ENCODE data around the genes TRPC4AP, EIF6 and FAM83C.

GRCh38 chr20:34583381-34583996 lies 25.0 kb downstream of the MAP1LC3A start:
- PRO-cap, result no peak

DNA sequence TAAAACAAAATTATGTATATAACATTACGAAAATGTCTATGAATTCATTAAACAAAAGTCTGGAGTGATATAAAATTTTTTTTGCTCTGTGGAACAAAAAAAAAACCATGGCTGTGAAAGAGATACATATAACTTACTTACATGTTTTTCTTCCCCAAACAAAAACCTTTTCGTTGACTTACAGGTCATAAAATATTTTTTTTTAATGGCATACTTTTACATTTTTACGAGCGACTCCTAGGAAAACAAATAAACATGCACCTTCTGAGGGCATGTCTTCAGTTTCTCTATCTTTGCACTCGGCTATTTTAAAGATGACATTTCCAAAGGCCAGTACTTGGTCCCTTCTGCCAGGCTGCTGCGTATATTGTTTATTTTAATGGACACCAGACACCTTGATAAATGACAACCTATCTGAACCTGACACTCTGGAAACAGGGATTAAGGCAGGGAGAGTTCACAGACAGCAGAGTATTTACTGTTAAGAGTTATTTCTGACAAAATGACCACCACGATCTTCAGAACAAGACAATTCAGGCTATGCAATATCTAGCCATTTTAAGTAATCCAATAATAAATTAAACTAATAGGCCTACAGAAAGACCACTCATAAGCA lies 49.4 kb downstream of the PIGU start:
- PRO-cap, result no peak

DNA sequence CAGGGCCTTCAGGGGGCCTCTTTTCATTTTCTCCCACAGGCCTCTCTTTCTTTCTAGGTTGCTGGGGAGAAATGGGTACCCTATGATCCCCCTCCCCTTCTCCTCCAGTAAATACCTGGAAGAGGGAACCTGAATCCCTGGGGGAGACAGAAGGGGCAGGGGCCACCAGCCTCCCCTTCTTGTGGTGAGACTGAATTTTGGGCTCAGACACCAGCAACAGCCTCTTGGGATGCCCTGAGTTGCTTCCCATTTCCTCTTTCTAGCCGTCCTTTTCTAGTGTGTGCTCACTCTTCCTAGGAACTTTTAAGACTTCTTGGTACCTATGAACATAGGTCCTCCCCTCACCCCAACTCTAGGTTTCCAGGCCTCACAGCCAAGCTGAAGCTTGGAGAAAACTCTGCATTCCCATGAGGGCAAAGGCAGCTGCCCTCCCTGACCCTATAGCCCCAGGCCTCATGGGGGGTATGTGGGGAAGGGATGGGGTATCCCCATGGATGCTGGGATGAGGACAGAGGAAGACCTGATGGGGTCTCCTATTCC lies 7.5 kb downstream of the TP53INP2 start:
- PRO-cap, result no peak

- PRO-cap, result no peak
These were observed 8.4 kb downstream of the TP53INP2 start for GRCh38 chr20:34712219-34713174.

DNA sequence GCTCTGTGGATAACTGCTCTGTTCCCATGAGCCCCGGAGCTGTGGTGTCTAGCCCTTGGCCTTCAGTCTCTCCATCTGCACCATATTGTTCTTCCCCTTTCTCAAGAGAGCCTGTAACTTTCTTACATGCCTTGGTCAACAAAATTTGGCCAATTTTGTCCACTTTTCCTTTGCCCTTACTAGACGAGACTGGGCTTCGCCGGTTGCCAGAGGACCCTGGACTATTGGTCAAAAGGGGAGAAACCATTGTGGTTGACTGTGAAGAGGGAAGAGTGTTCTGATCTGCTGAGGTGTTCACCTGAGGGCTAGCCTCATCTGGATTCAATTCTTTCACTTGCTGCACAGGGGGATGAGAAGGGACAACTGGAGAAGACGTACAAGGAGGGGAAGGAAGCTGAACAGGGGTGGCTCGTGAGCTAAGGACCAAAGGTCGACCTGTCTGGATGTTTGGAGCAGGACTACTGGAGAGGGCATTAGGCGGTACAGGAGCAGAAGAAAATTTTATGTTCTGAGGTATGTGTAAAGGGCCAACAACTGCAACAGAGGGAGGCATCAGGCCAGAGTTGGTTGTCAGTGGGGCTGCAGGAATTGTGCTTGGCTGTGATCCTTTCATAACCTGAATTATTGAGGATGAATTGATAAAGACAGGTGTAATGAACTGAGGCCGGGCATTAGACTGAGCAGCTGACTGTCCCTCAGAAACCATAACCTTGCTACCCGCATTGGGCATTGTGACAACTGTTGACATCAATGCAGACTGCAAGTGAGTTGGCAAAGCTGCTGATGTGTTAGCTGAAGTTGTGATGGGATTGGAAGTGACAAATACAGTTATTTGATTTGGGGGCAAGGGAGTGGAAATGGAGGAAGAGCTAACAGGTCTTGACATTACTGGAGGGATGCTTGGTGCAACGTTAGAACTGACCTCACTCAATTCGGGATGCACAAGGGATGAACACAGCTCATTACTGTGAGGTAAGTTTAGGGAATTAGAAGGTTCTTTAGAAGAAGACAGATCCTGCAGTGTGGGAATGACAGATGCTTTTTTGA lies 36.8 kb downstream of the TP53INP2 start:
- PRO-cap, result no peak

GRCh38 chr20:35002384-35003476 lies 47.1 kb downstream of the MYH7B start:
- PRO-cap, result no peak

DNA sequence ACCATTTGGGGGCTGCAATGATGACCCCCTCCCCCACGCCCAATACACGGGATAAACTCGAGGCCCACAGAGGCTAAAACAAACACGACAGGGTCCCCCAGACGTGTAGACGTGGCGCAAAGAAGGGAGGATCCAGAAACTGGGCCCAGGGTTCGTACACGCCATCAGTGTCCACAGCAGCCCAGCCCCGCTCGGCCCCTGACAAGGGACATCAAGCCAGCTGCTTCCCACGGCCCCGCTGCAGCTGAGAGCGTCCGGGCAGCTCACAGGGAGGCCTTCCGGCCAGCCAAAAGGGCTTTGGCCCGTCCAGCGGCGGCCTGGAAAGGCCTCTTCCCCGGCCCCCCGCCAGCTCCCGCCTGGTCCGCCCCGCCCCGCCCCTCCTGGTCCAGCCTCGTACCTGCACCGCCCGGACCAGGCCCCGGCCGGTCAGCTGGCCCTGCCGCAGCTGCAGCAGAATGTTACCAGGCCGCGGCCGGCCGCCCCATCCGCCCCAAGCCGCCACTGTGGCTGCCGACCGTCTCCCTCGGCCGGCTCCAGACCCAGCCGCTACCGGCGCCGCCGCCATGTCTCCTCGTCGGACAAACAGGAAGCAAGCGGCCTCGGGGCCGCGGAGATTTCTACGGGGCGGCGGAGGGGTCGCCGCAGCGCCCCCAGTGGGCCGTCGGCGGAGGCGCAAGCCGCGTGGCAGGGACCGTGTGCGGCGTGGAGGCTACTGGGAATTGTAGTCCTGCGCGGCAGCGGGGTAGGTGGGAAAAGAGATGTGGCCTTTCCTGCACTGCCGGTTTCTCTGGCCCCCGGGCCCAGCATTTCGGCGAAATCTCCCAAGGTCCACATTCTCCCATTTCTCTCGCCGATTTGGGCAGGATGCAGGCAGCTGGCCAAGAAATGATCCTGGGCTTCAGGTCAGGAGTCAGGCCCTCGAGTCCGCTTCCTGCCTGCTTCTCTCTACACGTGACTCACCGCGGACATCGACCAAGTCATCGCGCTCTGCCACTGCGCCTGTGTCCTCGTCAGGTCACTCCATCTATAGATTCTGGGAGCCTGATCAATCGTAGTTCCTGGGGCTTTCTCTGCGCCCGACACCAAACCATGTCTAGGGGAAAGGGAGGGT lies at the start of gene TRPC4AP:
TRPC4AP (minus strand) TSS at position 591 of the 1,111 bp plus-strand sequence.
- PRO-cap, result unidirectional peak, minus-strand start at position 358 of the sequence; unidirectional peak, minus-strand start at position 573 of the sequence

DNA sequence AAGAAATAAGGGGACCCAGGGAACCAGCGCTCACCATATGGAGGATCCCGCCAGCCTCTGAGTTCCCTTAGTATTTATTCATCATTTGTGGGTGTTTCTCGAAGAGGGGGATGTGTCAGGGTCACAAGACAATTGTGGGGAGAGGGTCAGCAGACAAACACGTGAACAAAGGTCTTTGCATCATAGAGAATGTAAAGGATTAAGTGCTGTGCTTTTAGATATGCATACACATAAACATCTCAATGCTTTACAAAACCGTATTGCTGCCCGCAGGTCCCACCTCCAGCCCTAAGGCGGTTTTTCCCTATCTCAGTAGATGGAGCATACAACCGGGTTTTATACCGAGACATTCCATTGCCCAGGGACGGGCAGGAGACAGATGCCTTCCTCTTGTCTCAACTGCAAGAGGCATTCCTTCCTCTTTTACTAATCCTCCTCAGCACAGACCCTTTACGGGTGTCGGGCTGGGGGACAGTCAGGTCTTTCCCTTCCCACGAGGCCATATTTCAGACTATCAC lies 15.6 kb downstream of the MMP24OS start:
- PRO-cap, result no peak

- PRO-cap, result no peak
These were observed 924 bp upstream of the MMP24OS start for GRCh38 chr20:35278832-35279259.

GRCh38 chr20:35283423-35284109 lies 1.0 kb downstream of the EIF6 start:
- PRO-cap, result no peak

GRCh38 chr20:35284110-35285145 lies at the start of gene EIF6:
EIF6 (minus strand) TSS chr20:35284772.
- PRO-cap, result bidirectional peak, plus-strand start at chr20:35284848, minus-strand start at chr20:35284772

GRCh38 chr20:35292267-35292684 lies at the start of gene FAM83C:
FAM83C (minus strand) TSS chr20:35292425.
- PRO-cap, result no peak

DNA sequence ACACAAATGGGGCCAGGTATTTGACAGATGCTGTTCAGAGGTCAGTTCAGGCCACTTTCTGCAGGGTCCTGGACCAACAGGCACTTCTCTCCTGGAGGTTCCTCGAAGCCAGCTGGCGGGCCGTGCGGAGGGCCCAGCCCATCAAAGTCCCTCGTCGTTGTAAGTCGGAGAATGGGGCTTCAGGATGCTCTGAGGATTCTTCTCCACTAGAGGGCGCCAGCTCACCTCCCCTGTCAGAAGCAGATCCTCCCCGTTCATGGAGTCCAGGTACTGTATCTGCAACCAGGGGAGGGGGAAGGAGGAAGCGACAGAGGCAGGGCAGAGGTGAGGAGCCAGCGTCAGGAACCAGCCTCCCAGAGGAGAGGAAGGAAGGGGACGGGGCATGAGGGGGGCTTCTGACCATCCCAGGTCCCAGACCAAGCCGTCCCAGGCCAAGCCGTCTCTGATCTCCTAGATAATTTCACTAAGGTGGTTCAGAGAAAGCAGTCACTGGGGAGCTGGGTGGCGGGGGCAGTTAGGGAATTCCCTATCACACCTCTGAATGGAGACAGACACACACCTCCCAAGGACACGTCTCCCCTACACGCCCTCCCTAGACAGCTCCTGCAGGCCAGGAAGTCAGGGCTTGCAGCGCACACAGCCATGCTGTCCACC lies 11.7 kb upstream of the FAM83C start:
- PRO-cap, result no peak

- PRO-cap, result no peak
These were observed 14.9 kb upstream of the FAM83C start for GRCh38 chr20:35306910-35307702.

DNA sequence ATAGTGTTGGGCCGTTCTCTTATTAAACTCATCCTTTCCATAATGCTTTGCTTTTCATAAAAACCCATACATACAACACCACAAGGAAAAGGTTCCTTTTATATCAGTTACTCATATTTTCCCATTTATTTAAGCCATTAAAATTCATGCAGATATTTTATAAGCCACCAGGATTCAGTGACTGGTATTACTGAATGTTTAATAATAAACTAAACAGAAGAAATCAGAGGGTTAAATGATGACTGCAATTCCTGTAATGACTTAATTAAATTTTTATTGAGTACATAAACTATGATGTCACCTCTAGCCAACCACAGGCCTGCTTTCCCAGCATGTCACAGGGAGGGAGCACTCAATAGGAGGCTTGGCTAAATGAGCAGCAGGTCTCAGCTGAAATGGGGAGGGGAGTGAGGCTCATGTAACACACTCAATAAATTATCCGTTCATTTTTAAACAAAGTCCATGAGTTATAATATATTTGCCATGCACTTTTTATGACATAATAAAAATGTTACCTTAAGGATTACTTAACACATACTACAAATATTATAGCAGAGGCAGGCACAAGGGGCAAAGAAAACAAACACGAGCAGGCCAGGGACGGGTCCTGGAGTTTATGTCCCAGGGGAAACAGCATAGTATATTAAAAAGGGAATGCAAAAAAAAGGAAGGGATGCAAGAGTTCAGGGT lies 26.9 kb upstream of the FAM83C start:
- PRO-cap, result no peak

- PRO-cap, result no peak
These were observed 37.2 kb upstream of the FAM83C start for GRCh38 chr20:35329499-35329843.

- PRO-cap, result no peak
These were observed 17.5 kb downstream of the ERGIC3 start for GRCh38 chr20:35559251-35559808.

DNA sequence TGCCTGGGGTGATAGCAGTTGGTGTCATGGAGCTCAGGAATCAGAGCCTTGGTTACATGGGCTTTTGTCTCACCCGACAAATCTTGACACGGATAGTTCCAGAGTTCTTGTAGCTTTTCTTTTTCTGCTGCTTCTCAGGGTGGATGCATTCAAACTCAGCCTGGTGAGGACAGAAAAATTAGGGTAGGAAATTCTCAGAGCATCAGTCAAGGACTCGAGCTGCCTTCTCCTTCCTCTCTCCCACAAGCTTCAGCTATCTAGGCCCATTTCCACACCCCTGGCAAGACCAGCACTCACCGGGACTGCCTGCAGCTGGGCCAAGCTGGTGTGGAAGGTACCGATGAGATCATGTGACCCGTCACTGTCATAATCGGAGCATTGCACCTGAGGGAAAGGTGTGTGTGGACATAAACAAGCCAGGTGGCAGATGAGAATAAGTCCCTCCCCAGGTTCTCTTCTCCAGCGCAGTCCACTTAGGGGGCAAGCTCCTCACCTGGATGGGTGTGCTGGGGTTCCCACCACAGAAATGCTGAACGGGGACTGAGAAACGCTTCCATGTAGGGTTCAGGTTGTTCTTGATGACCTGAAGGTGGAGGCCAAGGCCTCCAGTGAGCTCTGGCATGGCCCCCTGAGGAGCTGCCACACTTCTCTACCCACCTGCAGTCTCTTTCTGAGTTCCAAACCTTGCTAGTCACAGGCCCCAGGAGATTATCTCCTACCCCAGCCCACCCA lies 15.7 kb downstream of the SPAG4 start:
- PRO-cap, result no peak

DNA sequence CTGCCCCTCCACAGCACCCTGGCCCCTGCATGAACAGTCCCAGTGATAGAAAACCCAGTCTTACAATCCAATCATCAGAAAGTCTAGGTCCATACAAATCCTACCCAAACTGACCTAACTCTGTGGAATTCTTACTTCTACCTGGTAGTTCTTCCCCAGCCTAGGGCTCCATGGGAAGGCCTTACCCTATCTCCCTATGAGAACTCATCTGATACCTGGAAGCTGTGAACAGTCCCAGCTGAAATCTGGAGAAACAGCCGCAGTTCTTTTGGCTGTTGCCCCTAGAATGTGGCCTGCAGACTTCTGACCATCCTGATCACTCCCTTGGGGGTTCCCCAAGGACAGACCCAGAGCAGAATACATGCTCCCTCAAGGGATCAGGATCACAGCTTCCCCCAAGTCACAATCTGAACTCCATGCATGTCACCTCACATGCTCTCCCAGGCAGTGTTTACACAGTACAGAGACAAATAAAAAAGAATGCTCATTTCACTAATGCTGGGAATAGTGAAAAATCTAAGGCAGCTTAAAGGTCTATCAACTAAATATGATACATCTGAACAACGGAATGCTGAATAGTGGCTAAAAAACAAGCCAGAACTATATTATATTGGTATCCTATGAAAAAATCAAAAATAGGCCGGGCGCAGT lies 20.4 kb downstream of the SPAG4 start:
- PRO-cap, result no peak

DNA sequence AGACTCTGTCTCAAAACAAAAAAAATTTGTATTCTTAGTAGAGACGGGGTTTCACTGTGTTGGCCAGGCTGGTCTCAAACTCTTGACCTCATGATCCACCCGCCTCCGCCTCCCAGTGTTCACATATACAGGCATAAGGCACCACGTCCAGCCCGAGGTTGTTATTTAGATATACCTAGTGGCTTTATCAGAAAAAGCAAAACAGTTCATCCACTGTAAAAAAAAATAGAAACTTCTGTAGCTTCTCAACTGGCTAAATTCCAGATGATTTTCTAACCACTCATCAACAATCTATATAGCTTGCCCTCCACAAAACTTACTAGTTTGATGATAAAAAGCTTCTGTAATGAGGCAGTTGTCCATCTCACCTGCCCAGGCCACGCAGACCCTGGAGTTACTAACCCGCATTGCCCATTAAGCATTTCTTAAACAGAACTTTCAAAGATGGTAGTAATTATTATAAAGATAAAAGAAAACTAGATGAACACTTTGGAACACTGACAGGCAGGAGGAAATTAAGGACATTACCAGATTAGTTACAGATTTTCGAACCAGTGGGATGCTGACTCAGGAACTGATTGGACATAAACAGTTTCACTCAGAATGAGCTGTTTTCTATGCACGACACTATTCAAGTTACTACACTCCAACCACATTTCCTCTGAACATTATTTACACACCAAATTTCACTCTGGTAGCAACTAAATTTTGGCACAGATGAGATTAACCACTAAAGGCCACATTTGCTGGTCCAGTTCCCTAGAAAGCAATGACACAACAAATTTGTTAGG lies 2.7 kb downstream of the ROMO1 start:
- PRO-cap, result no peak